ENCODE measurements around a stretch of chr6.

GRCh38 chr6:160978638-160978883 is 13.0 kb upstream of the MAP3K4 start:
- PRO-cap, 4 experiments, result no peak in any of the 4 experiments
- RAMPAGE, long total RNA, 4 experiments, result no peak in any of the 4 experiments

DNA sequence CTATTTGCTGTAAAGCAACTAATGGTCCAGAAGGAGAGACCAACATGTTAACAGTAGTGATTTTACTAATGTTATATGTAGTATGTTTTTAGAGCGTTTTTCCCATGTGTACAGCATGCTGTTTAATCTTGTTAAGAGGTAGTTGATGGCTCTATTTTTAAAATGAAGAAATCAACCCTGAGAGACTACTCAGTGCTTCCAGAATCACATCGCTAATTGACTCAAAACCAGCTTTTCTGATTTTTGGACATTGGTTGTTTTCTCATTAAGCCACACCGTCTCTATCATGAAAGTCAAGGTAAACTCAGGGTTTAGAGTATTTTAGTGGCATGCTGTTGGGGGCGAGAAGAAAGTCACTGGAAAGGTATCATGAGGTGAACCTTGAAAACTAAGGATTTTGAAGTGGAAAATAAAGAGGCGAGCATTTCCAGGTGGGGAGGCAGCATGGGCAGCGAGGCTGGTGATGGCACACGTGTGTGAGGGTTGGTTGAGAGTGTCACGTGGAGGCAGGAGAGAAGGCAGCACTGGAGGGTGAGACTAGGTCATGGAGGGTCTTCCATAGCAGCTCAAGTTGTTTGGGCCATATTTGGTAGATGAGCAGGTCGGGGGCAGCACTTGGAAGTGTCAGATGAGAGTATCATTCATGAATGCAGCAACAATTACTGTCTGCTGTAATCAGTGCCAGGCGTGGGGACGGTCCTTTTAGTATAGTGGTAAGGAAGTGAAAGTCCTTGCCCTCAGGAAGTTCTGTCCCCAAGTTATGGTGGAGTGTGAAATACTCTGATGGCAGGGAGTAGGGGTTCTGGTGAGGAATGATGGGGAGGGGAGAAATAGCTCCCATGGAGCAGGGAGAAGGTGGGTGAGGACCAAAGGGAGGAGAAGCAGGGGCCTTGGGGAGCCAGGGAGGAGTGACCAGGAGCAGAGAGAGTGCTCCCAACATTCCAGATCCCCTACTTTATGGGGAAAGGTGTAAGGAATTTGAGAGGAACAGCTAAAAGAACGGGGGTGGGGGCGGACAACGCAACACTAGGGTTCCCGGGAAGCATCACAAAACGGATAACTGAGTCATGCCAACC is 77.7 kb downstream of the MAP3K4 start:
- PRO-cap, 4 experiments, result no peak in any of the 4 experiments
- RAMPAGE, long total RNA, 4 experiments, result no peak in any of the 4 experiments

DNA sequence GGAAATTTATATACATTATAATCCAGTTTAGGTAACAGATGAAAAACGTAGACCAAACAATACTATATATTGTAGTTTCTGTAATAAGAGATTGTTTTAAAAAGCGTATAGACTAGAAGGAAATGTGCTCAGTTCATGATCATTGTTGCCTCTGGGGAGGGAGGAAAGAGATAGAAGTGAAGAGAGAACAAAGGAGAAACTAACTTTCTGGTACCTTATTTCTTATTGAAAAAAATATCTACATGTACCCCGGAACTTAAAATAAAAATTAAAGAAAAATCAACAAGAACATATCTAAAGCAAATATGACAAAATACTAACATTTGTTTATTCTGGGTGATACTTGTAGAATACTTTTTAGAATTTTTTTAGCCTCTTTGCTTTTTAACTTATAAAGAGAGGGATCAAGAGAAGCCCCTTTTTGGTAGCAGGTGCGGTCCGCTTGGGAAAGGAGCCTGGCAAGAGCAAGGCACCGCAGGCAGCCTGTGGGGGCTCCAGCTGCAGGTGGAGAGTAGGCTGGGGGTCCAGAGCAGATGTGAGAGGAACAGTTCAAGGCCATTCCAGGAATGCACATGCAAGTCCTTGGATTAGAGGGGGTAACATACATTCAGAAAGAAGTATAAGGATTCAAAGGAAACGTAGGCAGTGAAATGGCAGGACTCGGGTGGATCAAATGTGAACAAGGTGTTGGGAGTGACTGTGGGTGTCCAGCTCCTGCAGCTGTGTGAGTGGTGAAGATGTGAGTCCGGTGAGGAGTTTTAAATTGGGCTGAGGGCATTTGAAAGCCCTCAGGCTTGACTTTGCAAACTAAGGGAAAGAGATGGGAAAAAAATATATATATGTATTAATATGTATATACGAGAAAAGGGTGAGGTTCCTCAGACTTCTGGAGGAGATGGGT is 85.7 kb downstream of the MAP3K4 start:
- PRO-cap, 4 experiments, result no peak in any of the 4 experiments
- RAMPAGE, long total RNA, 4 experiments, result start-site peak on the plus strand in 1 of 4 experiments, centred at position 339 of the sequence, 7 reads per replicate

GRCh38 chr6:161098162-161098544 is 106.6 kb downstream of the MAP3K4 start:
- PRO-cap, 4 experiments, result no peak in any of the 4 experiments
- RAMPAGE, long total RNA, 4 experiments, result no peak in any of the 4 experiments

GRCh38 chr6:161170127-161170482 is 103.8 kb downstream of the AGPAT4 start:
- PRO-cap, 4 experiments, result no peak in any of the 4 experiments
- RAMPAGE, long total RNA, 4 experiments, result no peak in any of the 4 experiments

GRCh38 chr6:161216108-161217157 is 57.4 kb downstream of the AGPAT4 start:
- PRO-cap, 4 experiments, result no peak in any of the 4 experiments
- RAMPAGE, long total RNA, 4 experiments, result no peak in any of the 4 experiments

- PRO-cap, 4 experiments, result no peak in any of the 4 experiments
- RAMPAGE, long total RNA, 4 experiments, result no peak in any of the 4 experiments
Observed at GRCh38 chr6:161218165-161218474, 55.7 kb downstream of the AGPAT4 start.

- PRO-cap, 4 experiments, result no peak in any of the 4 experiments
- RAMPAGE, long total RNA, 4 experiments, result no peak in any of the 4 experiments
Observed at GRCh38 chr6:161272422-161273195, 1.3 kb downstream of the AGPAT4 start.

- PRO-cap, 4 experiments, result no peak in any of the 4 experiments
- RAMPAGE, long total RNA, 4 experiments, result no peak in any of the 4 experiments
Observed at GRCh38 chr6:162186989-162187704, 540.4 kb downstream of the PRKN start.

DNA sequence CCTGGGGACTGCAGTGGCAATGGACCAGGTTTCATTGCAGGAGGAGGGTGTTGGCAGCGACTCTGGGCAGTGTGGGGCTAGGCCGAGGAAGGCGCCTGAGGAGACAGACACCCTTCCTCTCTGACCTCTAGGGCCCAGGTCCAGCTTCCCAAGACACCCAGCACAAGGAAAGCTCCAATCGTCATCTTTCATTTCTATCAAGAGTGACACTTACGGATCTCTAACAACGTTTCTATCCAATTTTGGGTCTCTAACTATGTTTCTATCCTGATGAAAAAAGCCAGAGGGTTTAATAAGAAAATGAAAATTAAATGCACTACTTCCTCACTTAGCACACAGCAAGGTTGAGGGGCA is 339.4 kb downstream of the PRKN start:
- PRO-cap, 4 experiments, result no peak in any of the 4 experiments
- RAMPAGE, long total RNA, 4 experiments, result no peak in any of the 4 experiments

DNA sequence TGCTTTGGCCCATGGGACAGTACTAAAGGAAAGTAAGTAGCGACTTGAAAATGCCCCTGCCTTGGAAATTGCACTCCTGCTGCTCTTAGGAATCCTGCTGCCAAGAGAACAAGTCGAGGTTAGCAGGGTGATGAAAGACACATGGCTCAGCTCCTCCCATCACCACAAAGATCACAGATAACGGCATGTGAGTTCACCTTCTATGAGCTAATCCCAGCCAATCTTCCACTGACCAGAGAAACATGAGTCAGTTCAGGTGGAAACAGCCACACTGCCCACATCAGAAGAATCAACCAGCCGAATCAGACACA is 106.4 kb downstream of the PRKN start:
- PRO-cap, 4 experiments, result no peak in any of the 4 experiments
- RAMPAGE, long total RNA, 4 experiments, result no peak in any of the 4 experiments

DNA sequence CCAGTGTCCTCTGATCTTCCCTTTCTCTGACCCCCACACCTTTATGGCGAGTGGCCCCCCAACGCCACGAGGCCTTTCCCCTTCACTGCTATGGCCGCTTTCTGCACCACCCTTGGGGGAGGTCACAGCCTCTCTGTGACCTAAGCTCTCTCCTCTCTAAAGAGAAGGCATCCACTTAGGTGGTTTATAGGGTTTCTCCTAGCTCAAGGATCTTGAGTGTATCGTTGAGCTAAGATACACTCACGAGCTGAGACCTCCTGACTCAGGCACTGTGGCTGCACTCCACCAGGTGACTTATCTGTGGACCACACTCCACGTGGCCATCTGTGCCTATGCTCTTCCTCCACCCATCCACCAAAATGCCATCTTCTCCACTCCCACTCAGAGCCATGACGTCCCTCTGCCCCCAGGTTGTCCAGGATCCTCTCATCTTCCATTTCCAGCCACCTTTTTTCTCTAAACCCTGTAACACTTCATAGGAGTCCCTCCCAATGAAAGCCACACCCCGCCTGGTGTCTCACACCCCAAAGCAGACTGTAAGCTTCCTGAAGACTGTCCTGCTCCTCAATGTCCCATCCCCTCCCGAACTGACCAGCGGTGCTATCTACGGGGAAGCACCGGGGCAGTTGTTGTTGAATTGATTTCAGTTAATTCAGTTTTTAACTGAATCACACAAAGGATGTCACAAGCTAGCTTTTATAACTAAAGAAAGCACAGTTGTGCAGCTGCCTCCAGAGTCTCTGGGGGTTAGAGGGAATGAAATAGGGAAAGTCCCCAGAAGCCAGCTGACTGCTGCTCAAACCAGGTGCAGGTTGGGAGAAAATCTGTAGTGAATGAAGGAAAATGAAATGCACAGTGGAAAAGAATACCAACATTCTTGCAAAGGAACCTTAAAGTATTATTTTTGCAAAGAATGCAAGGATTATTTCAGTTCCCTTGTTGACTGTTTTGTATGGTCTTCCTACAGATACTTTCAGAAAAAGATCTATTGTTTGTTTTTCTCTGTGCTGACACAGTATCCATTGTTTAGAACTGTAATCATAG is 222.8 kb upstream of the QKI start:
- PRO-cap, 4 experiments, result no peak in any of the 4 experiments
- RAMPAGE, long total RNA, 4 experiments, result no peak in any of the 4 experiments

DNA sequence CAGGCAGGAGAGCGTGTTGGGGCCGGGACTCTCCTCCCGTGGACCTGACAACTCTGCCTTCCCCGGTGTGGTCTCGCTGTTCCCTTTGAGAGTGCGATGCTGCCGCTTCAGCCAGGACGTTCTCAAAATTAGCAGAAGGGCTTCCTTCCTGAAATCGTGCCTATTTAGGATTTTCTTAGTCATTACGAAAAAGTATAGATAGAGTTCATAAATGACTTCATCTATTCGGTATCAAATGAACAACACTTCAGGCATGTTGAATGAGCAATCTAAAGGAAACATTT is 104.8 kb upstream of the QKI start:
- PRO-cap, 4 experiments, result no peak in any of the 4 experiments
- RAMPAGE, long total RNA, 4 experiments, result no peak in any of the 4 experiments

- PRO-cap, 4 experiments, result no peak in any of the 4 experiments
- RAMPAGE, long total RNA, 4 experiments, result no peak in any of the 4 experiments
Observed at GRCh38 chr6:163513354-163514331, 99.1 kb downstream of the QKI start.

- PRO-cap, 4 experiments, result peak in 1 of 4 experiments; most common plus-strand start chr6:163585956 (in 1)
- RAMPAGE, long total RNA, 4 experiments, result no peak in any of the 4 experiments
Observed at GRCh38 chr6:163585866-163586464, 171.4 kb downstream of the QKI start.

GRCh38 chr6:163712070-163712639 is 297.6 kb downstream of the QKI start:
- PRO-cap, 4 experiments, result no peak in any of the 4 experiments
- RAMPAGE, long total RNA, 4 experiments, result no peak in any of the 4 experiments

- PRO-cap, 4 experiments, result no peak in any of the 4 experiments
- RAMPAGE, long total RNA, 4 experiments, result no peak in any of the 4 experiments
Observed at GRCh38 chr6:163837583-163838129, 423.1 kb downstream of the QKI start.

GRCh38 chr6:163944098-163944476 is 529.6 kb downstream of the QKI start:
- PRO-cap, 4 experiments, result no peak in any of the 4 experiments
- RAMPAGE, long total RNA, 4 experiments, result no peak in any of the 4 experiments

GRCh38 chr6:163965315-163965840 is 550.9 kb downstream of the QKI start:
- PRO-cap, 4 experiments, result no peak in any of the 4 experiments
- RAMPAGE, long total RNA, 4 experiments, result no peak in any of the 4 experiments

GRCh38 chr6:164105485-164105678 is 690.9 kb downstream of the QKI start:
- PRO-cap, 4 experiments, result no peak in any of the 4 experiments
- RAMPAGE, long total RNA, 4 experiments, result no peak in any of the 4 experiments

Data from spleen (tissue), 7 donors.